Metastatic Lung Carcinoma in the Adrenal Gland (tissue), 1 donor: ENCODE data around the genes CD19 and SULT1A4.

DNA sequence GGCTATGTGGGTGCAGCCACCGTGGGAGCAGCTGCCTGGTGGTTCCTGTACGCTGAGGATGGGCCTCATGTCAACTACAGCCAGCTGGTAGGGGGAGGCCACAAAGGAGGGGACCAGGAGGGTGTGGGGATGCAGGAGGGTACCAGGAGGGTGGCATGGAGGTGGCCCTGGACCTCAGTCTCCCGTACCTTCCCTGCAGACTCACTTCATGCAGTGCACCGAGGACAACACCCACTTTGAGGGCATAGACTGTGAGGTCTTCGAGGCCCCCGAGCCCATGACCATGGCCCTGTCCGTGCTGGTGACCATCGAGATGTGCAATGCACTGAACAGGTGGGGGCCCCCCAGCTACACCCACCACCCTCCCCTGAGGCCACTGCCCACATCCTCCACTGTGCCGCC lies 22.5 kb downstream of the RABEP2 start:
- PRO-cap, result no peak

DNA sequence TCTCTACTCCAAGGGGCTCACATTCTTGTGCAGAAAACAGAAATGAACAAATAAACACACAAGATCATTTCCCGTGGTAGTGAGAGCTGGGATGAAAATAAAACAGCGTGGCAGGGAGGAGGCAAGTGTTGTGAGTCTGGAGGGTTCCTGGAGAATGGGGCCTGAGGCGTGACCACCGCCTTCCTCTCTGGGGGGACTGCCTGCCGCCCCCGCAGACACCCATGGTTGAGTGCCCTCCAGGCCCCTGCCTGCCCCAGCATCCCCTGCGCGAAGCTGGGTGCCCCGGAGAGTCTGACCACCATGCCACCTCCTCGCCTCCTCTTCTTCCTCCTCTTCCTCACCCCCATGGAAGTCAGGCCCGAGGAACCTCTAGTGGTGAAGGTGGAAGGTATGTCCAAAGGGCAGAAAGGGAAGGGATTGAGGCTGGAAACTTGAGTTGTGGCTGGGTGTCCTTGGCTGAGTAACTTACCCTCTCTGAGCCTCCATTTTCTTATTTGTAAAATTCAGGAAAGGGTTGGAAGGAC lies at the start of gene CD19:
Gene CD19, plus strand, starts transcription at position 271 of the 524 bp plus-strand sequence.
- PRO-cap, result no peak

GRCh38 chr16:28974999-28975742 lies 593 bp downstream of the SPNS1 start:
- PRO-cap, result no peak

GRCh38 chr16:29007803-29008606 lies 23.2 kb downstream of the LAT start:
- PRO-cap, result no peak

DNA sequence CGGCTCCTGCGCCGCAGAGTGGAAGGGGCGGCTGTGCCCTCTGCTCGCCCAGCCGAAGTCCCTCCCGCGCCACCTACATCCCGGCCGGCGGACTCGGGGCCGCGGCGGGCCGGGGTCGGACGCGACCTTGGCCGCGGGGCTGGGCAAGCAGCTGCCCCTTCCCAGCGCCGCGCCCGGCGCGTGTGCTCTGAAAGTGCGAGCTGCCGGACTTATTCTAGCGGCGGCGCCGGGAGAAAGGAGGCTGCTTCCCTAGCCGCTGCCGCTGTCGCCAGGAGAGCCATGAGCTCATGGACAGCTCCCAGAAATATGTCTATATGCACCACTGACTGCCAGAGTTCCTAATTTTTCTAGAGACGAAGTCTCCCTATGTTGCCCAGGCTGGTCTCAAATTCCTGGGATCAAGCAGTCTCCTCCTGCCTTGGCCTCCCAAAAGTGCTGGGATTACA lies 97.4 kb downstream of the LAT start:
- PRO-cap, result no peak

DNA sequence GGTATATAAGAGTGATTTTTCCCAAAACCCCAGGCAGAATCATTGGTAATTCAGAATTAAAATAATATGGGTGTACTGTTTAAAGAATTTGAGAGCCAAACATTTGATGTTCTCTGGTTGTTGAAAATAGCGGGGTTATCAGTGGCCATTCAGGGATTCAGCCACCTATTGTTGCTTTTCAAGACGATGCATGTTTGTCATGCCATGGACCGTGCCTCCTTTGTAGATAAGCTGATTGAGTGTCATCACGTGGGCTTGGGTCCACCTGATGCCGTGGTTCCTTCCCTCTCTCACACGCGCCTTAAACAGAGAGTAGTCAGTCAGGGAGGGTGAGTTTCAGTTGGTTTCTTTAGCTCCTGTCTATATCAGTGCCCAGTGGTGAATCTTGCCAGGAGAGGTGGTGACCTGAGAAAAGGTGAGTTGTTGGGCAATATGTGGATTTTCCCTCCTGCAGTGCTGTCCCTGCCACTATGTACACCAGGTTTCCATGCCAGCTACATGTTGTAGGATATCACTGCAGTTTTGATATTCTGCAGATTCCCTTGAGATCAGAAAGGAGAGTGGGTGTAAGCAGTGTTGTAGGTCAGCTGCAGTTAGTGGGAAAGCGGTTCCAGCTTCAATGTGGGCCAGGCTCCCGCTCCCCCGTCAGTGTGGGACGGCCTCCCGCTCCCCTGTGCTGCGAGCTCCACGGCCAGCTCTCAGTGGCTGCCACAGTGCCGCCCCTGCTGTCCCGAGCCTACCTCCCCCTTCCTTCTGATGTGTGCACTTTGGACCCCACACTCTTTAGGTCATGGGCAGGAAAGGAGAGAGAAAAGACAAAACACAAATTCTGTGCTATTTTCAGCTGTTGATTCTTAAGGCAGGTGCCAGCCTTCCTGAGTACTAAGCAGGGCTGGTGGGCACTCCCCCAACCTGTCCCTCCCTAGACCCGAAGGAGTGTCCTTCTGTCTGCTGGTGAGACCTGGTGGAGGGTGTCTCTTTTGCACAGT lies 129.8 kb downstream of the LAT start:
- PRO-cap, result no peak

- PRO-cap, result no peak
These were observed 142.8 kb downstream of the LAT start for GRCh38 chr16:29127584-29128211.

GRCh38 chr16:29131316-29131828 lies 146.5 kb downstream of the LAT start:
- PRO-cap, result no peak

GRCh38 chr16:29139349-29140177 lies 154.7 kb downstream of the LAT start:
- PRO-cap, result no peak

DNA sequence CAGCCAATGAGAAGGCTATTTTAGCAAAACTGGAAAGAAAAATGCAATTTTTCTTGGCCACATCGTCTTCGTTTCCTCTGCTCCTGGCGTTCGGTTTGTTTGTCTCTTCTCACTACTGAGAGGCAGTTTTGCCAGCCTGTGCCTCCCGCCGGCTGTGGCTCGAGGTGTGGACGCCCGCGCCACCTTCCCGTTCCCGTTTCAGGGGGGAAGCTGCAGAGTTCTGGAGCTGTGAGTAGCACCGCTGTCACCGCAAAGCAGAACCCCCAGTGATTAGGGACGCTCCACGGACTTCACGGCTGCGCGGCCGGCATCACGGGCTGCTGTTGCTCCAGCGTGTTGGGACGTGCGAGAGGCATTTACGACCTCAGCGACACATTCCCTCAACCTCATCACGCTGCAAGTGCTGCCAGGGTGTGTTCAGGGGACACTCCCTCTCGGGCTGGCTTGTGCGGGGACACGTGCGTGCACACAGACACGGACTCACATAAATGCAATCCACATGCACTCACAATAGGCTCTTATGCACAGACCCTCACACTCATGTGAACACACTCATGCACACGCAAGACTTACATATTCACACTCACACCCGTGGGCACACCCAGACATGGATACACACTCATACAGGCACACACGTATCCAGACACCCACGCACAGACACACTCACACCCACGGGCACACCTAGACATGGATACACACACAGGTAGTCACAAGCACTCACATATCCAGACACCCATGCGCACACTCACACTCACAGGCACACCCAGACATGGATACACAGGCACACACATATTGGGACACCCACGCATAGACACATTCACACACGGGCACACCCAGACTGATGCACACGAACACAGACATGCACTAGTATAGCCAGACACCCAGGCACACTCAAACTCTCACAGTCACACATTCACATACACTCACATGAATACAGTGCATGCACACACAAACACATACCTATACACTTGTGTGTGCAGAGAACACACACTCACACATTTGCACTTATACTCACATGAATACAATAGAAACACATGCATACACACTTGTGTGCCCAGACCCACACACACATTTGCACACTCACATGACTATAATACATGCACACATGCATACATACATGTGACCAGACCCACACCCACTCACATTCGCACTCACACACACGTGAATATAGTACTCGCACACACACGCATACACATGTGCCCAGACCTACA lies 187.6 kb downstream of the NPIPB11 start:
- PRO-cap, result no peak

DNA sequence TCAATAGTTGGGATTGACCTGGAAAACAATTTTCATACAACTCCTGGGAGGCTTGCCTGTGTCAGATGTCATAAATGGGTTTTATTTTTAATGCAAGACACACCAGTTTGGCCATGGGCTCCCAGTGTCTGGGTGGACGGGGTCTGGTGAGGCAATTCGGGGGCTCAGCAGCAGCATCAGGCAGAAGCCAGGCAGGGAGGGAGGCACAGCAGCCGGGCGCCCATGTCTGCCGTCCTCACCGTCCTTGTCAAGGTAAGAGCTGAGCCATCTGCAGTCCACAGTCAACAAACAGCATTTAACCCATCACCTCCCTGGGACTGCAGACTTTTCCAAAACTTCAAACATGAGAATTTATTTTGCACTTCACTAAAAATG lies 150.5 kb downstream of the NPIPB11 start:
- PRO-cap, result no peak

- PRO-cap, result unidirectional peak, minus-strand start at chr16:29290916; unidirectional peak, minus-strand start at chr16:29291066; unidirectional peak, minus-strand start at chr16:29291139
These were observed 115.9 kb downstream of the NPIPB11 start for GRCh38 chr16:29290451-29291256.

GRCh38 chr16:29291259-29292125 lies 115.0 kb downstream of the NPIPB11 start:
- PRO-cap, result no peak

DNA sequence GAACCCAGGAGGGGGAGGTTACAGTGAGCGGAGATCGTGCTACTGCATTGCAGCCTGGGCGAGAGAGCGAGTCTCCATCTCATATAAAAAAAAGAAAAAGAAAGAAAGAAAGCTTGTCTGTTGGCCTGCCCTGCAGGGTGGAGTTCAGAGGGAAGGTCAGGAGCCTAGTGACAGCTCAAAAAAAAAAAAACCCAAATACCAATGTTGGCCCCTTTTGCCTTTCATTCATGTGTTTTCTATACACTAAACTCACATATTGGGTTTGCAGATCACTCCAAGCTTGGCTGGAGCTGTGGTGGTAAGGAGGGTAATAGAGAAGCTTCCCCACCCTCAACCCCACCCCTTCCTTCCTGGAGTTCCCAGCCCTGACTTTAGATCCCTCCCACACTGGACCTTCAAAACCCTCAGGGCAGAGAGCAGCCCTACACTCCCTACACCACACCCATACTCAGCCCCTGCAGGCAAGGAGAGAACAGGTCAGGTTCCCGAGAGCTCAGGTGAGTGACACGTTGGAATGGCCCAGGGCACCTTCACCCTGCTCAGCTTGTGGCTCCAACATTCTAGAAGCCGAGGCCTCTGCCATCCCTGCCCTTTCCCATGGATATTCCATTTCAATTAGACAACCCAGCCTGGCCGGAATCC lies at the start of gene SULT1A4:
Gene SULT1A4, plus strand, starts transcription at position 425 of the 642 bp plus-strand sequence.
- PRO-cap, result no peak

- PRO-cap, result bidirectional peak, plus-strand start at chr16:29595672, minus-strand start at chr16:29595381
These were observed 67.6 kb upstream of the SPN start for GRCh38 chr16:29595433-29595957.

- PRO-cap, result no peak
These were observed 33.7 kb upstream of the SPN start for GRCh38 chr16:29629317-29629711.

DNA sequence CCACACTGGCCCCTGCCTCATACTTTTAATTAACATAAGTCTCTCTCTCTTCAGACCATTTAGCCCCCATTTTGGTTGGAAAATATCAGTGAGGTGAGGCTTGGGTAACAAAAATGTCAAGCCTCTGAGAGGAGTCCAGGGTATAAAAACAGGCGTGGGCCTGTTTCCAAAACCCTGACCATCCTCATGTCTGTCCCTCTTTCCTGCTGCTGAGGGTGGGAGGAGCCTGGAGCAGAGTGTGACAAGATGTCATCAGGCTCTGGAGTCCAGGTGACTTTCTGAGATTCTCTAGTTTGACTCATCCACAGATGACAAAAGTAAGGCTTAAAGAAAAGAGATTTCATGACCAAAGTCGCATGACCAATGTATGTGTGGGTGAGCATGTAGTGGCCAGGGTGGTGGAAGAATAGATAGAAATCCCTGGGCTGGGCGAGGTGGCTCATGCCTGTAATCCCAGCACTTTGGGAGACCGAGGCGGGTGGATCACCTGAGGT lies 1.1 kb upstream of the C16orf54 start:
- PRO-cap, result no peak

DNA sequence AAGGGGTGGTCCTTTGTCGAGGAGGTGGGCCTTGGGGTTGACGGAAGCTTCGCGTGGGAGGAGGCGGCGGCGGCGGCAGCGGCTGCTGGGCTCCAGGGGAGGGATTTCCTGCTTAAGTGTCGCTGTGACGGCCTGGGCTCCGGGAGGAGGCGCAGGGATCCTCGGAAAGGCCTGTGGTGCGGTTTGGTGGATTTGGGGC lies 1.6 kb downstream of the MAZ start:
- PRO-cap, result bidirectional peak, plus-strand start at position 125 of the sequence, minus-strand start outside the sequence

GRCh38 chr16:29849233-29850063 lies 13.6 kb downstream of the CDIPT start:
- PRO-cap, result no peak

DNA sequence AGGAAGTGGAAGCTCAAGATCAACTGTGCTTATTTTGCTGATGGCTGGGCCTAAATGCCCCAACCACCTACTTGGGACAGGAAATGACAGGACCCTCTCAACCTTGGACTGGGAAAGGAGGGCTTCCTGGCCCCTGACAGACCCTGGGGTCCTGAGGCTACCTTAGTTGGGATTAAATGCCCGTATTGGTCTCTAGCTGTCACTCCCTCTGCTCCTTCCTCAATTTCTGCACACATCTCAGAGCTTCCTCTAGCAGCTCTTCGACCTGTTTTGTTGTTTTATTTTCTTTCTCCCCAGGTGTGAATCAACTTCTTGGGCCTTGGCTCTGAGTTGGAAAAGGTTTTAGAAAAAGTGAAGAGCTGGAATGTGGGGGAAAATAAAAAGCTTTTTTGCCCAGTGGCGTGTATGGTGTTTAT lies 1.0 kb upstream of the TAOK2 start:
- PRO-cap, result no peak